Transverse colon (tissue), 4 donors: ENCODE data around the genes GUCY1A2 and C11orf65.

- PRO-cap: no peak
- RAMPAGE, long total RNA, 4 experiments: no peak in any of the 4 experiments
Observed at GRCh38 chr11:104970573-104970903, 2.2 kb upstream of the CASP4 start.

DNA sequence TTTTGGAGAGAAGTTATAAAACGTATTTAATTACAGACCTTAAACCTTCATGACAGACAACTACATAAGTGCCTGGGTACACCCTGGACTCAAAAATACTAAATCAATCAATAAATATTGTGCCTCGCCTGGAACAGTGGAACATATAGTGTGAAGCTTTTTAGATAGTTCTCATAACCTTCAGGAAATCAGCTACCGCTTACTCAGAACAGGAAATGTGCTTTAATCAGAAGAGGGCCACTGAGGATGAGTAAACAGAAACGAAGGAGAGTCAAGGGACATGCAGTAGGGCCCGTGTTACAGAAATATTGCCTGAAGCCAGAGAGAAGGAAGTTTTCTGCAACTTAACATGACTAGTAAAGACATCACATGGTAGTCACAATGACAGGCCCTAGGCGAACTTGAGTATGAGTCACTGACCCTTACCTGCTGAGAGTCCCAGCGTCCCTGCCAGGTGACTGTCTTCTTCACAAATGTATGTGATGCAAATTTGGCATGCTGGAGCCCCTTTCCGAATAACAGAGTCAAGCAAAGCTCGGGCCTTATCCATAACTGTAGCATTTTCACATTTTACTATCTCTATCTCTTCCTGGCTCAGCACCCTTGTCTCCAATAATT is 39.4 kb downstream of the CARD18 start:
- PRO-cap: unidirectional peak, plus-strand start at position 257 of the sequence
- RAMPAGE, long total RNA, 4 experiments: no peak in any of the 4 experiments

GRCh38 chr11:105142092-105142500 is 2.5 kb upstream of the CARD18 start:
- PRO-cap: no peak
- RAMPAGE, long total RNA, 4 experiments: no peak in any of the 4 experiments

DNA sequence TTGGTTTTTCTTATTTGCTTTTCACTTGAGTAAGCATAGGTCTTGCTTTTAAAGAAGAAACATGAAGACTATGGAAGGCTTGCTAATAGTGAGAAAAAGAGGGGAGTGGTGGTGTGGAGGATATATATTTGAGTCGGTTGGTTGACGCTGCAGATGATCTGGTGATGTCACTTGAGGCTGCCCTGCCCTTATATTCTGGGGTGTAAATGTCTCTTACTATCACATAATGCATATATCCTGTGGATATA is 2.9 kb downstream of the GRIA4 start:
- PRO-cap: no peak
- RAMPAGE, long total RNA, 4 experiments: no peak in any of the 4 experiments

GRCh38 chr11:107018258-107018969 is at the start of gene GUCY1A2:
GUCY1A2 (minus strand) TSS chr11:107018476.
- PRO-cap: no peak
- RAMPAGE, long total RNA, 4 experiments: no peak in any of the 4 experiments

- PRO-cap: no peak
- RAMPAGE, long total RNA, 4 experiments: no peak in any of the 4 experiments
Observed at GRCh38 chr11:107227258-107227600, 209.0 kb upstream of the GUCY1A2 start.

DNA sequence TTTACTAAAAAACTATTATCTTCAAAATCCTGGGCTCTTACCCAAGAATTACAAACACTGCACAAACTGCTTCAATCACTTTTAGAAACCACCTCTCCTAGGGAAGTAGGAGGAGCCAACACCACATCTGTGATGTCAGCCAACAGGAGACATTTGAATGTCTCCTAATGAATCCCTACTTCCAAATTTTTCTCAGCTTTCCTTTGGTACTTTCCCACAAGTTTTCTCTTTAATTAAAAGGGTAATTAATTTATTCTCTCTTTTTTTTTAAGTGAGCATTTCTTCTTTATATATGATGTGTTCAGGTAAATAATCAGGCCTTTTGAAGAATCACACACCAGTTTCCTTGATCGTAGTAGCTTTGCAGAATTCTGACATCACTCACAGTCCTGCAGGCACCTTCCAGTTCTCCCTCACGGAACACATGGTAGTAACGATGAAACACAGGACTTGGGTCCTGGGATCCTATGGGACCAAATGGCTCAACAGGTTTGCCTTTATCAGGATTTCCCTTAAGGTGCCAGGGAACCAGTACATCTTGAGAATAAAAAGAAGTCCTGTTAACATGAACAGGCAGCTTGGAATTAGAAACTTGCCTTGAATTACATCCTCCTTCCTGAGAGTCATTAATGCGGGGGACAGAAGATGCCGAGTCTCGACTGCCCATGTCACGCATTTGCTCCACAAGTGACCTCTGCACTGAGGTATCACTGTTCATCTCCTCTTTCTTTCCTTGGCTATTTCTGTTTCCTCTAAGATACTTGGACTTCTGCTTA is 46.9 kb upstream of the CWF19L2 start:
- PRO-cap: no peak
- RAMPAGE, long total RNA, 4 experiments: no peak in any of the 4 experiments

GRCh38 chr11:107612457-107612848 is 21.5 kb downstream of the ELMOD1 start:
- PRO-cap: no peak
- RAMPAGE, long total RNA, 4 experiments: no peak in any of the 4 experiments

DNA sequence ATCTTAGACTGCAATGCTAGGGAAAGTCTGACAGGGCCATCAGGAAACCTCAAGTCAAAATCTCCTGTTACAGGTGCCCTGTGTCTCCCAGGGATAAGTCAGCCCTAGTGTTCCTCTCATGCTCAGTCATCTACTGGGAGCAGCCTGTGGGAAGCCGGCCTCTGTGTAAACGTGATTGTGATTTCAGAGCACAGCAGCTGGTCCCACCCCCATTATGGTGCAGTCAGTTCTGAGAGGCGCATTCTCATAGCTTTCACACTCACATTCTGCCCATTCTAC is 7.2 kb upstream of the SLN start:
- PRO-cap: no peak
- RAMPAGE, long total RNA, 4 experiments: no peak in any of the 4 experiments

GRCh38 chr11:107839841-107840462 is 18.6 kb downstream of the SLC35F2 start:
- PRO-cap: no peak
- RAMPAGE, long total RNA, 4 experiments: no peak in any of the 4 experiments

GRCh38 chr11:107856801-107857397 is 1.7 kb downstream of the SLC35F2 start:
- PRO-cap: no peak
- RAMPAGE, long total RNA, 4 experiments: no peak in any of the 4 experiments

DNA sequence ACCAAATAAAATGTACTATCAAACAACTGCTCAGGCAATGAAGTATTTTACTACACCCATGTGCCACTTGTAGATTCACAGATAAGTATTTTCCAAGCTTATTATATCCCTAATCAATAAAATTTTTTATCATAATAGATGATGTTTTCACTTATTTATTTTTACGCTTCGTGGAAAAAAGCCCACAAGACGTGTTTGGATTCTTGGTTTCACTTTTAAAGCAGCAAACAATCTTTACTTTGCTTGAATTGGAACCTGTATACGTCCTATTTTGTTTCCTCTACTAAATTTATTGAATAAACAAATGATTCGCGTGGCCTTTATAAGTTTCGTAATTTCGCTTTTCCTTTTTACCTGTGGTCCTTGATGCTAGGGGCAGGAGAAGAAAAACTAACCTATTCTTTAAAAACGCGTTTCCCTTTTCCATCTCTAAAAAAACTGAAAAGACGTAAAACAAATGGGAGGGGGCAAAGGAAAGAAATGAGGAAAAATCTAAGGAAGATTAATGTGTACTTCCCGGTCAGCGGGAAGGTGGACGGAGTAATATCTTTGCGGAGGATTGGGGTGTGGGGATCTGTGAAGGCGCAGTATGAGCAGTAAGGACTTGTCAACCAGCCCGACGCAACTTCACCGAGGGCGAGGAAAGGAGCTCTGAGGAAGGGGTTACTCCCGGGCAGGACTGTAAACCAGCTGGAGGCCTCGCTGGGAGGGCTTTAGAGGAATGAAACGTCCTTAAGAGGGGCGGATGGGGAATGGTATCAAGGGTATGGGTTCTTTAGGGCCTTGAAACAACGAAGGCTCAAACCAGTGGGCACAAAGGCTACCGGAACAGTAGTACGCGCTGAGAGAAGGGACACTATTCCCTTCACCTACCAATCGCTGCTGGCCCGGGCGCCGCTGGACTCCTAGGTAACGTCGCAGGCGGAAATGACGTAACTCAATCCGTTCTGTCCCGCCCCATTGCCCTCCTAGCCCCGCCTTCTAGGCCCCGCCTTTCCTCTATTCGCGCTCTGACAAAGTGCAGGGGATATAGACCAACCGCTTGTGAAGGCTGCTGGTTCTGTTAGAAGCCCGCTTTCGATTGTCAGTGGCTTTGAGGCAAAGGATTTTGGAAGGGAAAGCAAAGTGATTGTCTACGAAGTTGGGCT is at the start of gene C11orf65:
Gene C11orf65 (minus strand): TSS at position 932 of the 1,148 bp plus-strand sequence.
- PRO-cap: bidirectional peak, plus-strand start at position 602 of the sequence, minus-strand start at position 629 of the sequence; bidirectional peak, plus-strand start at position 1,045 of the sequence, minus-strand start at position 833 of the sequence
- RAMPAGE, long total RNA, 4 experiments: start-site peak on the minus strand in 1 of 4 experiments, centred at position 878 of the sequence, 10 reads per replicate

GRCh38 chr11:108809933-108810513 is 145.2 kb downstream of the DDX10 start:
- PRO-cap: no peak
- RAMPAGE, long total RNA, 4 experiments: no peak in any of the 4 experiments

DNA sequence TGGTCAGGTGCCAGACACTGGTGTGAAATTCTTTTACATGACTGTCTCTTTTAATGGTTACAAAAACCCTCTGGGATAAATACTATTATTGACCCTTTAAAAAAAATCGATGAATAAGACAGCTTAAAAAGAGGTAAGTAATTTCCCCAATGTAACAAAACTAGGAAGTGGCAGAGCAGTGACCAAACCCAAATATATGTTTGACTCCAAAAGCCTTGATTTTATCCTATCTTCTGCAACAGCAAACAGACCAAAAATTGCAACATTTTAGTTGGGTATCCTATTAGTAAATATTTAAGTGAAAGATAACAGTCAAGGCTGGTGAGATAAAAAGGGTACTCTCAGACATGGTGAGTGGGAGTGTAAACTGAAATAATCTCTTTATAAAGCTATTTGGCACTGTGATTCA is 1.8 kb upstream of the RDX start:
- PRO-cap: no peak
- RAMPAGE, long total RNA, 4 experiments: no peak in any of the 4 experiments

DNA sequence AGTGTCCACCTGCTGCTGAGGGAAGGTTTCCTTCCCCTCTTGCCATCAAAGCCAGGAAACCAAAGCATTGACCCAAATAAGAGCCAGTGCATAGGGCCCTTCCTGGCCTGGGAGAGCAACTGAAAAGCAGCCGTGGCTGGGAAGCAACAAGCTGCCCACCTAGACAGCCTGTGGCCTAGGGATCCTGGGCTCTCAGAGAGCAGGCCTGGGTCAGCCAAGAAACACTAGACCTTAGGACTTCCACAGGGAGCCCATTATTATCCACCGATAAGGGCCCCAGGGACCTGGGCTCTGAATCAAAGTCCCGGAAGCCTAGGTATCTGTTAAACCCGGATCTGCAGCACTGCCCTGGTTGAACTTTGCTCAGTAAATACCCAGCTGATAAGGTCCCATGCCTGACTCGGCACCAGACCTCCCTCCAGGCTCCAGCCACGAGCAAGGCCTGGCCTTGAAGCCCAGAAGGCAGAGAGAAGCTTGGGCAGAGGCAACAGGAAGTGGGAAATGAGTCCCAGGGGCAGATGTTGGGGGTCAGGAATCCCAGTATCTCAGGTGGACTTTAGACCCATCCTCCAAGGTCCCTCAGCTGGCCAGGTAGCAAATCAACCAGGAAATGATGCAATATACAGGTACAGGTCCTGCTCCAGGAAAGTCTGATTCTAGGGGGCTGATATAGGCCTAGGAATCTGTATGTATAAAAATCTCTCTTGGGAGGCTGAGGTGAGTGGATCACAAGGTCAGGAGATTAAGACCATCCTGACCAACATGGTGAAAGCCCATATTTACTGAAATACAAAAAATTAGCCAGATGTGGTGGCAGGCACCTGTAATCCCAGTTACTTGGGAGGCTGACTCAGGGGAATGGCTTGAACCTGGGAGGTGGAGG is 18.8 kb downstream of the POU2AF1 start:
- PRO-cap: unidirectional peak, plus-strand start at position 384 of the sequence
- RAMPAGE, long total RNA, 4 experiments: no peak in any of the 4 experiments

- PRO-cap: bidirectional peak, plus-strand start at chr11:111367918, minus-strand start at chr11:111367759
- RAMPAGE, long total RNA, 4 experiments: no peak in any of the 4 experiments
Observed at GRCh38 chr11:111367357-111368027, 11.6 kb downstream of the POU2AF1 start.

GRCh38 chr11:111601703-111602368 is 413 bp upstream of the SIK2 start:
- PRO-cap: bidirectional peak, plus-strand start at chr11:111602437, minus-strand start at chr11:111602116
- RAMPAGE, long total RNA, 4 experiments: no peak in any of the 4 experiments

DNA sequence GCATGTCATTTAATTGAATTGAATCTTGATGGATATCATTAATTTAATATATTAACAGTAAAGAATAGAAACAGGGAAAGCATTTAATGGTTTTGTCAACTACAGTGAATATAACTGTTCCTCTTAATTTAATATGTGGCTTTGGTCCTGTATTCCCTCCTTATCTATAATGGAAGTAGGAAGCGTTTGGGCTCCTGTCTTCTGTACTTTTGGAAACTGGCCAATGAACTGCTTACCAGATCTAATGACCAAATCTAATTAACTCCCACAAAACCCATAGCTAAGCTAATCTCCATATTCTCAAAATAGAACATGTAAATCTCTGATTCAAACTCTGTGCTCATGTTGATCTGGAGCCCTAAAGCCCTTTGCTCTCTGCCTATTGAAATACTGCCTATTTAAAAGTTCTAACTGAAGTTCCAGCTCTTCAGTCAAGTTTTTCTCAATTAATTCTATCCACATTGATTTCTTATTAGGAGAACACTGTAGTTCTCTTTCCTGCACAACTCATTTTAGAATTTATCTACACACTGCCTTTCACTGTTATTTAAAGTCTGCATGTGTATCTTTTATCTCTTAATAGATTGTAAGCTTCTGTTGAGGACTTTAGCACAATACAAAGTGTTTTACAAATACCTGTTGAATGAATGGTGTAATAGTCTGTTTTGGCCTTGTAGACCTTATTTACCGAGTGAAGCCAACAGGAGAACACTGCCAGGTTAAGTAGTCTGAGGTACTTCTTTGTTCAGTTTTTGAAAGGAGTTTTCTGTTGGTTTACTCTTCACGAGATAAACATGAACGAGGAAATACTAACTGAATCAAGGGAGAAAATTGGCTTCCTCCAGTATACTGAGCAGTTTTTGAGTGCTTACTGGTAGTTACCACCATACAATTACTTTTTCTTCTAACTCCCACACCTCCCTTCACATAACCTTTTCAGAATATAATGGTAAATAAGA is 30.8 kb downstream of the SIK2 start:
- PRO-cap: no peak
- RAMPAGE, long total RNA, 4 experiments: no peak in any of the 4 experiments

DNA sequence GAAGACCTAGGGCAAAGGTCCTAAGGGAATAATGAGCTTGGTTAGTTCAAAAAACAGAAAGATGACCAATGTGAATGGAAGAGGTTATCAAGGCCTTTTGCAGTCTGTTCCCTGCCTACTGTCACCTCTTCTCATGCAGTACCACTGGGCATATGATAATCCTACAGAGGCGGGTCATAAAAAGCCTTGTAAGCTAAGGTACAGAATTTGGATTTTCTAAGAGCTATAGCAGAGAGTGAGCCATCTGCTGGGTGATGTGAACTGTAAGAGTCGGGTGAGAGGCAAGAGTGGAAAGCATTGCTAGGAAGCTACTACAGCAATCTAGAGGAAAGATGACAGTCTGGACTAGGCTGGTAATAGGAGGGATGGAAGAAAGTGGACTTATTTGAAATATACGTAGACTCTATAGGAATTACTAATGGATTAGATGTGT is 3.0 kb downstream of the PPP2R1B start:
- PRO-cap: no peak
- RAMPAGE, long total RNA, 4 experiments: no peak in any of the 4 experiments

DNA sequence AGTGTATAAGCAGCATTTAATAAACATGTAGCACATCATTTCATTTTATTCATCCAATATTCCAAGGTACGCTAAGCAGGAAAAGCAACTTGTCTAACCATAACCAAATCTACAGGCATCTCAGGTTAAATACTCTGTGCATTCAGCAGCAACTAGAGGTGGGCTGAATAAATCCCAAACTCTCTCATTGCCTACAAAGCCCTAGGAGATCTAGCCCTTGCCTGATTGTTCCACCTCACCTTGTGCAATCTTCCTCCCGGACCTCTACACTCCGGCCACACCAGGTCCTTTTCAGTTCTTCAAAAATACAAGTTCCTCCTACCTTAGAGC is 25.2 kb upstream of the PPP2R1B start:
- PRO-cap: no peak
- RAMPAGE, long total RNA, 4 experiments: no peak in any of the 4 experiments